Mesenchymal stem cell of the bone marrow (primary cell): ENCODE measurements around a stretch of chr4.

DNA sequence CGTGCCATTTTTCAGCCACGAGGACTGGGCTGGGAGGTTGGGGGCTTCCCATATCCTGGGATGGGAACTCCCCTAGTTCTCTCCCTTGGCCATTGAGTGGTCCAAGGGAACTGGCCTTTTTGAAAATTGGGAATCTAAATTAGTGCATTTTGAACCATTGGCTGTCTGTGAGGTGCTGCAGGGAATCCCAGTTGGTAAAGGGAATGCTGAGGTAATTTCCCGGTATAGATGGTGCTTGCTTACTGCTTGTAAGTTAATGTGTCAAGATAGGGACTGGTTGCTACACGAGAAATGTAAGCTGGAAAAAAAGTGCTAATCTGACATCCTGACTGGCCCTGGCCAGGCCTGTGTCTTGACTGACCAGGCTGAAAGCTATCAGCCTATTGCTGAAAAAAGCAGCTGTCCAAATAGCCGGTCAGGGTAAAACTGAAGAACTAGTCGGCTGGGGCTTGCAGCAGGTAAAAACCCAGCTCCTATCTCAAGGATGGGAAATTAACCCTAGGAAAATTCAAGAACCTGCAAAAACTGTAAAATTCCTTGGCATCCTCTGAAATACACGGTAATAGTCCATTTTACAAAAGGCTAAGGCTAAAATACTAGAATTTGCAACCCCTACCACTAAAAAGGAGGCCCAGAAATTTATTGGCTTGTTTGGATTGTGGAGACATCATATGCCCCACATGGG is 47.0 kb downstream of the ZNF721 start:
- CAGE, long polyA plus RNA = no peak

- CAGE, long polyA plus RNA = no peak
Measured at GRCh38 chr4:467322-467896, 31.5 kb downstream of the ZNF721 start.

- CAGE, long polyA plus RNA = no peak
Measured at GRCh38 chr4:670912-671413, 3.1 kb downstream of the ATP5ME start.

DNA sequence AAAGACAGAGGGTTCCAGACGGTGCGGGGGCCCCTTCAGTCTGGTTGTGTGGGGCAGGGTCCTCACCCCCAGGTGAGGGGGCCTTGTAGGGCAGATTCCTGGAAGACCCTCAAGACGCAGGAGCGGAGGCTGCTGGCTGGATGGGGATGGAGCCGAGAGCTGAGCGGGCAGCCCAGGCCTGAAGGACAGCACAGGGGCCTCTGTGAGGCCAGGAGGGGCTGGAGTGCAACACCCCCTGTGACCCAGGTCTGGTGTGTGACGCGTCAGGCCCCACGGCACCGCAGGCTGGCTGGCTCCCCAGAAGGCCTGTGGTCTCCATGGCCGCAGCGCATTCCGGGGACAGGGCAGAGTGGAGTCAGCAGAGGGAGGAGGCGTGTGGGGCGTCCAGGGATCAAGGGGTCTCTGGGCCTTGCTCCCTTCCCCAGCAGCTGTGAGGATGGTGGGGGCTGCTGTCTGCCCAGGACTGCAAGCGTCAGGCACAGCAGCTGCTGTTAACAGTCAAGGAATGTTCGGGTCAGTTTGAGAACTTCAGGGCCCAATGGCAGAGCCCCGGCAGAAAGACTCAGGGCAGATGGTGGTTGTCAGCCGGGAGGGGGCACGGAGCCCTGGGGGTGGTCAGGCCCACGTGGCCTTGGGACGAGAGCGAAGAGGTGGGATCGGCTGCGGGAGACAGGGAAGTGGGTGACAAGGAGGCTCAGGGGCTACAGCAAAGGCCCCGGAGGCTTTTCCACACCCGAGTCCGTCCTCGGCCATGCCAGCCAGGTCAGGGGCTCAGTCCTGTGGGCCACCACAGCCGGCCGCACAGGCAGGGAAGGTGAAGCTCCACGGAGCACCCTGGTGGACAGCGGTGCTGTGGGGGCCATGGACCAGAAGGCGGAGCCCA is 18.2 kb downstream of the PCGF3 start:
- CAGE, long polyA plus RNA = no peak

- CAGE, long polyA plus RNA = no peak
Measured at GRCh38 chr4:749841-750701, 44.4 kb downstream of the PCGF3 start.

DNA sequence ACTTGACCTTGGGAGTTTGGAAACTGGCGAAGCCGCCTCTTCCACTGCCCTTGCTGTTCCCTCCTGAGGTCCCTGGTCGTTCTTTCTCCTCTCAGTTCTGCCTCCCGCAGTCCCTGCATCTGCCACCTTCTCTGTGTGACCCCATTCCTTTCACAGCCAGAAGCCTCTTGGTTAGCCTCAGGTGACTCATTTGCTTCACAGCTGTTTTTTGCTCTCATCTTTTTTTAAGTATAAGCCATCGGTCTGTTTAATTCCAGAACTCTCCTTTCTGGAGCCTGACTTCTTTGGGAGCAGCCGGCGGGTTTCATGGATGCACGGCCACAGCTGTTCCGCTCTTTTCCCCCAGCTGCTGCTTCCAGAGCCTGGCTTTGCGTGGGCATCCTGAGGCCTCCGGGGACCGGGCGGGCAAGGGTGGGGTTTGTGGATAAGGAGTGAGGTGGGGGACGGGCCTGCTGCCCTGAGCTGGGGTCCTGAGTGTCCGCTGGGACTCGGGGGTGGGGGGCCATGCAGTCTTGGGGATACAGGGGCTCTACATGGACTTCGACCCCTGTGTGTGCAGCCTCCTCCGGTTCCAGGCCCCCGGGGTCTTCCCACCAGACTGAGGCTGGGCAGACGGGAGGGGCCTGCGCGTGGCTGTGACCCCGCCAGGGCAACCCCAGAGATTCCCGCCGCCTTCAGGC is 46.7 kb downstream of the PCGF3 start:
- CAGE, long polyA plus RNA = no peak

GRCh38 chr4:791543-792281 is 34.2 kb downstream of the CPLX1 start:
- CAGE, long polyA plus RNA = no peak

DNA sequence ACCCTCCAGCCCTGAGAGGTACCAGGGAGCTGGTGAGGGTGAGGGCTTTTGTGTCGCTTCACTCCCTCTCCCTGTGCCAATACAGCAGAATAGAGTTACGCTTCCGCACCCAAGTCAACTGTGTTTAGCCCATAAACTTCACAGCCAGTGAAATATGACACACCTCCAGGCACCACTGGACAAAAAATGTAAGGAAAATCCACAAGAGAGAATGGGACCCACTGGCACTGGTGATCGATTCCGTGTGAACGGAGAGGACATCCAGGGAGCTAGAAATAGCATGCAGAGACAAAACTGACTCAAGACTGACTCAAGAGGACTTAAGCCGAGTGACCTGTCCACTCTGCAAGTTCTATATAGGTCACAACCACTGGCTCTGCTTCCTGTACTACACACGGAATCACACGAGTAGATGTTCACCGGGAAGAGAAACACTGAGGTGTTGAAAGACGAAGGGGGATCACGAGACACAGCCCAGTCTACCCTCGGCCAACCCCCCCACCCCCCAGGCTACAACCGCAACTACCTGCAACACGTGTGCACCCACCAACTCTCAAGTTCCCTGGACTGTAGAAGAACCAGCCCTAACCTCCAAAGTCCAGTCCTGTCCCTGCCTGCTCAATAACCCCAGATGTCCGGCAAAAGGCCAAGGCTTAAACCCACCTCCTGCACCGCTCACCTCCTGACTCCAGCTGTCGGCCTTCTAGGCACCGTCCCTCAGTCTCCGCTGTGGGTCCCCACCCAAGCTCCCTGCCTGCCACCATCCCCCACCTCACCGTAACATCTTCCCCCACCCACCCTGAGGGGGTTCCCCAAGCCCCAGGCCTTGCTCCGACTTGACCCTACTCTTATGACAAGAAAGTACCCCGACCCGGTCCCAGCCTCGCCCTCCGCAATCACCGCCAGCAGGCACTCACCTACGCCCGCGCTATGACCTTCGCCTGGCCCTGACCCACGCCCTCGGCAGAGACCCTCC is 902 bp downstream of the GAK start:
- CAGE, long polyA plus RNA = no peak

- CAGE, long polyA plus RNA = no peak
Measured at GRCh38 chr4:978976-979708, 5.8 kb upstream of the DGKQ start.

- CAGE, long polyA plus RNA = no peak
Measured at GRCh38 chr4:997204-997969, 4.2 kb upstream of the SLC26A1 start.

GRCh38 chr4:1137343-1137856 is 24.0 kb upstream of the RNF212 start:
- CAGE, long polyA plus RNA = no peak

DNA sequence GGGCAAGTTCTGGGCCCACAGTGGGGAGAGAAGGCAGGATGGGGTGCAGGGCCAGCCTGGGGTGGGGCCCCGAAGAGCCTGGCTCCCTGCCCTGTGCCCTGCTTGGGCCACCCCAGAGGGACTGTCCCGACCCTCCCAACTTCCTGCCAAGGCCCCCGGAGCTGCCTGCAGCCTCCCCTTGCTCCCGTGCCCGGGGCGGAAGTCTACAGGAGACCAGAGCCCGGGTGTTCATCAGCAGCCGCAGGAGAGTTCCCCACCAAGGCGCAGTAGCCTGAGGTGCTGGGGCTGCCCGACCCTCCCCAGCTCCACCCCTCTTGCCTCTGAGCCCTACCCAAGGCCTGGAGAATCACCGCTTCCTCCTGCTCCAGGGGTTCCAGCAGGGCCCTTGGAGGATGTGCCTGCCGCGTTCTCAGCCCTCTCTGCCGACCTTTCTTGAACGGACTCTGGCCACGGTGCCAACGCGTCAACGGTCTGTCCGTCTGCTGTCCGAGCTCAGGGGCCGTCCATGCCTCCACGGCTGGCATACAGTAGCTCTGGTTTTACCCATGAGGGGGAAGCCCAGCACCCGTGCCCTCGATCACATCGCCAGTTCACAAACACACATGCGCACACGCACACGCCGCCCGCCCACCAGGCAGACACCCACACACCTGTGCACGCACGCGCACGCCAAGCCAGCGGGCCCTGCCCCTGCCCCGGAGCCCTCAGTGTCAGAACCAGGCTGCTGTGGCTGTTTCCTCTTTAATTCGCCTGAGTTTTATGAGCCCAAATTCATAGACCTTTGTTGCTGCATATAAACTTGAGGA is 36.1 kb upstream of the SPON2 start:
- CAGE, long polyA plus RNA = no peak

DNA sequence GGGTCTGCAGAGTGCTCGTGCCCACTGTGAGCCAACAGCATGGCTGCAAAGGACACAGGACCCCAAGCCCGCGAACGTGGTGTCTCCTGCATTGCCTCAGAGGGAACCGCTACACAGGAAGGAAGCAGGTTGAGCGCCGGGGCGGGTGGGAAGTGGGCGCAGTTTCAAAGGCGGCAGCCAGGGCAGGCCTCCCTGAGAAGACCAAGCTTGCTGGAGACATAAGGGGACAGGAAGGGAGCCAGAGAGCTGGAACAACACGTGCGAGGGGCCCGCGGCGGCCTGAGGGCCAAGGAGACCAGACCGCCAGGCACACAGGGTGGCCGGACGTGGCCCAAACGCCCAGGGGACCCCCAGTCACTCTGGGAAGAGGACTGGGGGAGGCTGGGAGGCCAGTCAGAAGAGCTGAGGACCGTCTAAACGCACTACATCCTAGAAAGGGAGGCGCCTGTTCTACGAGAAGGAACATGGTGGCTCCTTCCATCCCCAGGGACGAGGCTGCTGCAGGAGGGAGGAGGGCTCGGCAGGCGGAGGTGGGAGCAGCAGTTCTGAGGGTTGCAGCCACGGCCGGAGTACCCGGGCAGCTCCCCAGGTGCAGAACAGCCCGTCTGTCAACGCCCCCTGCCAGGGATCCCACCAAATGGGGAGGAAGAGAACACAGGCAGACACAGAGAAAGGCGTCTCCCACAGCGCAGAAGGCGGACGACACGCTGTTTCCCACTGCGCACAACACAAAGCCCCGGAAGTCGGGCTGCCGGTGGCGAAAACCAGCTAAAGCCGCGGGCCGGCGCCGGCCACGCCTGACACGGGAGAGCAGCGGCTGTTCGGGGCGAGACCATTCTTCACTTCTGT is 31.9 kb downstream of the CTBP1 start:
- CAGE, long polyA plus RNA = no peak

DNA sequence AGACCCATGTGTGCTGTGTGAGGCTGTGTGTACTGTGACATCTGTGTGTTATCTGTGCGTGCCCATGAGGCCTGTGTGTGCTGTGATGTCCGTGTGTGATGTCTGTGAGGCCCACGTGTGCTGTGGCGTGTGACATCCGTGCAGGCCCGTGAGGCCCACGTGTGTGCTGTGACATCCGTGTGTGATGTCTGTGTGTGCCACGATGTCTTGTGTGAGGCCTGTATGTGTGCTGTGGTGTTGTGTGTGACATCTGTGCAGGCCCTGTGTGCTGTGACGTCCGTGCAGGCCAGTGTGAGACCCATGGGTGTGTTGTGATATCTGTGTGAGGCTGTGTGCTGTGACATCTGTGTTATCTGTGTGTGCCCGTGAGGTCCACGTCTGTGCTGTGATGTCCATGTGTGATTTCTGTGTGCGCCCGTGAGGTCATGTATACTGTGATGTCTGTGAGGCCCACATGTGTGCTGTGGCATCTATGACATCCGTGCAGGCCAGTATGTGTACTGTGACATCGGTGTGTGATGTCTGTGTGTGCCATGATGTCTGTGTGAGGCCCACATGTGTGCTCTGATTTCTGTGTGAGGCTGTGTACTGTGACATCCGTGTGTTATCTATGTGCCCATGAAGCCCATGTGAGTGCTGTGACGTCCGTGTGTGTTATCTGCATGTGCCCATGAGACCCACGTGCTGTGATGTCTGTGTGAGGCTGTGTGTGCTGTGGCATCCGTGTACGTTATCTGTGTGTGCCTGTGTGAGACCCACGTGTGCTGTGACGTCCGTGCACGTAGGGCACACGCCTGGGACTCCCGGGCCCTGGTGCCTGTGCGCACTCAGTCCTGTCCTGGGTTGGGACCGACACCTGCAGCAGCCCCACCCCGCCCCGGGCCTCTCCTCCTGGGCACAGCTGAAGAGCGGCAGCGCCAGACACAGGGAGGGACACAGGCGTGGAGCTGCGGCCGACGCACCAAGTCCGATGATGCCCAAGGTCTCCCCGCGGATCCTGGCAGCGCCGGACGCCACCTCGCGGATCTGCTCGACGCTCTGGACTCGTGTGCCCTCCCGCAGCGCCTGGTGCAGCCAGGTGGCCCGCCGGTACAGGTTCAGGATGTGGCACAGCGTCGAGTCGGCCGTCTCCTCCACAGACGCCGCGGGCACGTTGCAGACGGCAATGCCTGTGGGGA is 24.1 kb downstream of the CTBP1 start:
- CAGE, long polyA plus RNA = no peak

GRCh38 chr4:1229201-1229569 is 19.7 kb downstream of the CTBP1 start:
- CAGE, long polyA plus RNA = no peak

DNA sequence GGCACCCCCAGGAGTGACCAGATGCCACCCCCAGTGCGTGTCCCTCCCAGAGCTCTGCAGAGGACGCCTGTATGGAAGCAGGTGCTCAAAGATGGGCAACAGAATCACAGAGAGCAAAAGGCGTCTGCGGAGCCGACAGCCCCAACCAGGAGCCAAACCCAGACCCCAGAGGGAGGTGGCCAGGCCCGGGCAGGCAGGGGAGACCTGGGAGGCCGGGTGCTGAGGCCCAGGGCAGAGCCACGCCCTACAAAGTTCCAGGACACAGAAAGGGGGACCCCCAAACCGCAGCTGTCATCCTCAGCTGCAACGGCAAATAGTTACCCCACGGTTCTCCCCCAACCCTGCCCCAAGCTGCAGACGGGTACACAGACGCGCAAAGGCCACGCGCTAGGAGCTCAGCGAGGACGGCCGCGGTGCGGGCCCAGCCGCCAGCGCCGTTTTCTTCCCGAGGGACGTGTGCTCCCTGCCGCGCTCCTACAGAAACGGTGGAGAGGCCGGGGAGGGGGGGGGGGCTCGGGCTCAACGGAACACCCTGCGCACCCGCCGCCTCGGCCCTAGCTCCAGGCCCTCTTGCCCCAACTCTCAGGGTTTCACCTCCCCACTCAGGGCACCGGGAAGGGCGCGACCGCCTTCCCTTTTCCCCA is 1.5 kb downstream of the CTBP1 start:
- CAGE, long polyA plus RNA = no peak

DNA sequence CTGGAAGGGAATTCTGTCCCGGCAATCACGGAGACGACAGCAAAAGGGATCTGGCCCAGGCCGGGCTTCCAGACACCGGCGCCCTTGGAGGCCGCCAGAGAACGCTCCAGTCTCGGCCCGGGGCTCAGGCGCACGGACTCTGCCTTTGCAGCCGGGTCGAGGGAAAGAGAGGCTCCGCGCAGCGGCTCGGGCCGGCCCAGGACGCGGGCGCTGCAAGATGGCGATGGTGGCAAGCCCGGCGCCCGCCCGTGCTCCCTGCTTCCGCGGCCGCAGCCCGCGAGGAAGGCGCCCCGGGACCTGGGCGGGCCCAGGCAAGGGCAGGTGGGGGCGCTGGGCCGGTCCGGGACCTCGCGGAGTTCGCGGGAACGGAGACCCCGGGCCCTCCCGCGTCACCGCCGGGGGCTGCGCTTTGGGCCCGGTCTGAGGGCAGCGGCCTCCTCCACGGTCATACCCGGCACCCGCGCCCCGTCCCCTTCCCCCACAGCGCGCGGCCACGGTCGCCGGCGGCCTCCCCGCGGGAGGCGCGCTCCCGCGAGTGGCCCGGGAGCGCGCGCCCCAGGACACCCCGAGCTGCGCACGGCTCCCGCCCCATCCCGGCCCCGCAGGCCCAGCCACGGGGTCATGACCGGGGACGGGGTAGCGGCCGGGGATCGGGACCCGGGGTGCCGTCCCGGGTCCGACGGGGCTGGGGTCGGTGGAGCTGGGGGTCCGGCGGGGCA is 860 bp downstream of the CTBP1 start:
- CAGE, long polyA plus RNA = no peak

- CAGE, long polyA plus RNA = no peak
Measured at GRCh38 chr4:1330598-1331189, 16.3 kb upstream of the UVSSA start.

GRCh38 chr4:1333308-1333626 is 13.7 kb upstream of the UVSSA start:
- CAGE, long polyA plus RNA = no peak

GRCh38 chr4:1822117-1822842 is 29.2 kb downstream of the FGFR3 start:
- CAGE, long polyA plus RNA = no peak